Thyroid gland (tissue), 7 donors: Measurements from ENCODE around the gene KIF1A.

DNA sequence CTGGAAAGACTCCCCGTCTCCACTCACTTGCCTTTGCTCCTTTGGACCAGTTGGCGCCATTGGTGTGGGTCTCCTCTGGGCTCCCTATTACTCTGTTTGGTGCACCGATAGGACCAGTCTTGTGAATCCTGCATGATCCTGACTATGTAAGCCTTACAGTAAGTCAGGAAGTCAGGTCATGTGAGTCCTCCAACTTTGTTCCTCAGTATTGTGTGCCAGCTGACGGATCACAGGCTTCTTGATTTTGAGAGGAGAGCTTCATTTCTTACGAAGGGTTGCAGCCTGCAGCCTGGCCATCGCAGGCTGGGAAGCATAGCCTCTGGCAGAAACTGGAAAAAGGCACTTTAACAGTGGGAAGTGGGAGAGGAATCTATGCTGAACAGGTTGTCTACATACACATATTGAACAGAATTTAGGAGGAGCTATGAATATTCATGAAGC lies 13.8 kb downstream of the AQP12A start:
- PRO-cap, 2 experiments = no peak in any of the 2 experiments
- RAMPAGE, long total RNA, 5 experiments = no peak in any of the 5 experiments

- PRO-cap, 2 experiments = no peak in any of the 2 experiments
- RAMPAGE, long total RNA, 5 experiments = no peak in any of the 5 experiments
Observed at GRCh38 chr2:240781783-240782426, 38.1 kb downstream of the KIF1A start.

GRCh38 chr2:240820049-240820932 lies at the start of gene KIF1A:
TSS of gene KIF1A (minus strand) at chr2:240820219.
- PRO-cap, 2 experiments = no peak in any of the 2 experiments
- RAMPAGE, long total RNA, 5 experiments = start-site peak on the minus strand in 2 of 5 experiments, at chr2:240820210-240820222 at its widest, 5 to 21 reads per replicate

GRCh38 chr2:240864319-240865069 lies 4.1 kb upstream of the AGXT start:
- PRO-cap, 2 experiments = no peak in any of the 2 experiments
- RAMPAGE, long total RNA, 5 experiments = no peak in any of the 5 experiments

GRCh38 chr2:240876230-240877506 lies 8.0 kb downstream of the AGXT start:
- PRO-cap, 2 experiments = no peak in any of the 2 experiments
- RAMPAGE, long total RNA, 5 experiments = no peak in any of the 5 experiments

DNA sequence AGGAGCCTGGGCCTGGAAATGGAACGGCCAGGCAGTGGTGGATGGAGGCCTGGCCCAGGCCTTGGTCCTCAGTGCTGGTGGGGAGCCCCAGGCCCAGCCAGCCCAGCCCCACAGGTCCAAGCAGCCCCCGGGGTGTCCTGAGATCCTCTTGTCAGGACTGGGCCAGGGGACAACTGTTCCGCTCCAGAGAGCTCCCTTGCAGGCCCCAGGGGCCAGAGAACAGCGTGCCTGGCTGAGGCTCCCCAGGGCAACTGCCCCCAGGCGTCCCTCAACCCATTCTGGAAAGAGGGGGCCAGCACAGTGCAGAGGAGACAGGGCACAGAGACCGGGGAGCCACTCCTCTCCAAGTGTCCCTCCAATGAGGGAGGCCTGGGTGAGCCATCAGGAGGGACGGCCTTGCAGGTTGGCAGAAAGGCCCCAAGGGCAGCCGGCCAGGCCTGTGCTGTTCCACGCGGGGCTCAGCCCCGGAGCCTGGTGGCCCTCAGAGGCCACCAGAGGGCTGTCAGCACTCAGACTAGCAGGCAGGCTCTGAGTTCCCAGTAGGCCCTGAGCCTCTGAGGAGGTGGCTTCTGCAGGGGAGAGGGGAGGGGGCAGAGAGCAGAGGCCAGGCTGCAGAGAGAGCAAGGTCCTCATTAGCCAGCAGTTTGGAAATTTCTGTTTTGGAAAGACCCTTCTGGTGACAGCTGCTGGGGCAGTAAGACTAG lies 29.5 kb upstream of the SNED1 start:
- PRO-cap, 2 experiments = no peak in any of the 2 experiments
- RAMPAGE, long total RNA, 5 experiments = no peak in any of the 5 experiments

- PRO-cap, 2 experiments = no peak in any of the 2 experiments
- RAMPAGE, long total RNA, 5 experiments = no peak in any of the 5 experiments
Observed at GRCh38 chr2:241073467-241073996, 28.6 kb downstream of the MTERF4 start.

DNA sequence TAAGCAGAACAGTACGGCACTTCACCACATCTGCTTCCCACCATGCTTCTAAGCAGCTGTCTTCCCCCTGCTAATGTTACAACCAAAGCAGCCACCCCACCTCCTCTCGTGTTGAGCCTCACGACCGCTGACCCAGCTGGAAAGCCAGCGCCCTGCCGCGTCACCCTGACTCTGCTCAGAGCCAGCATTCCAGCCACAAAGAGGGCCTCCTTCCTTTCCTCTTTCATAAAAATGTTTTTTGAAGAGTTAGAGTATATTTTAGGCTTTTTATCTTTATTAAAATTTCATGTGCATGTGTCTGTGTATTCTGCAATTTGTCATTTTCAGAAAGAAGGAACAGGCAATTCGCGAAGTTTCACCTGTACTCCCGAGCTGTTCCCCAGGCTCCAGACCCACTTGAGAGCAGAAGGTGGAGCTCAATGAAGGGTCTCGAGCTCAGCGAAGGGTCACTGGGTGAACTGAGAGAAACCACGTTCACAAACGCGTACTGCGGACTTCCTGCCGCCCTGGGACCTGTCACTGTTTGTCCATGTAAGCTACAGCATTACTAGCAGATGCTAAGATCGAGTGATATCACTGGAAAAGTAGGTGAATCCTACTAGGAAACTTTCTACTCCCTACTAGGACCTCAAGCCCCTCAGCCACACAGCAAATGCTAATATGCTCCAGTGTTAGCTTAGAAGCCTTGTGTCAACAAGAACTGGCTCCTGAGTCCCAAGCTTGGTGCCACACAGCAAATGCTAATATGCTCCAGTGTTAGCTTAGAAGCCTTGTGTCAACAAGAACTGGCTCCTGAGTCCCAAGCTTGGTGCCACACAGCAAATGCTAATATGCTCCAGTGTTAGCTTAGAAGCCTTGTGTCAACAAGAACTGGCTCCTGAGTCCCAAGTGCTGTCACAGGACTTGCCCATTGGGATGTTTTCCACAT lies 9.0 kb downstream of the MTERF4 start:
- PRO-cap, 2 experiments = peak in 1 of 2 experiments; most common plus-strand start position 419 of the sequence (in 1); most common minus-strand start position 398 of the sequence (in 1)
- RAMPAGE, long total RNA, 5 experiments = no peak in any of the 5 experiments

GRCh38 chr2:241110333-241111144 lies 8.5 kb upstream of the MTERF4 start:
- PRO-cap, 2 experiments = no peak in any of the 2 experiments
- RAMPAGE, long total RNA, 5 experiments = no peak in any of the 5 experiments

DNA sequence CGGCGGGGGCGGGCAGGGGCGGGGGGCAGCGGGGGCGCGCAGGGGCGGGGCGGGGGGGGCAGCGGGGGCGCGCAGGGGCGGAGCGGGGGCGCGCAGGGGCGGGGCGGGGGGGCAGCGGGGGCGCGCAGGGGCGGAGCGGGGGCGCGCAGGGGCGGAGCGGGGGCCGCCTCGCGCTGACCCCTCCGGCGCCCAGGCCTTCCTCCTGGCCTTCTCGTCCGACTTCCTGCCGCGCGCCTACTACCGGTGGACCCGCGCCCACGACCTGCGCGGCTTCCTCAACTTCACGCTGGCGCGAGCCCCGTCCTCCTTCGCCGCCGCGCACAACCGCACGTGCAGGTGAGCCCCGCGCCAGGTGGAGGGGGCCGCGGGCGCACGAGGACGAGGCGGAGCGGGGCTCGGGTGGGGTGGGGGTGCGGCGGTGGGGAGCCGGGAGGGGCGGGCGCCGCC lies 29.6 kb downstream of the ANO7 start:
- PRO-cap, 2 experiments = peak in 1 of 2 experiments; most common plus-strand start position 208 of the sequence (in 1)
- RAMPAGE, long total RNA, 5 experiments = start-site peak on the plus strand in 2 of 5 experiments, centred at positions 191 to 208 of the sequence, 11 to 18 reads per replicate

- PRO-cap, 2 experiments = no peak in any of the 2 experiments
- RAMPAGE, long total RNA, 5 experiments = no peak in any of the 5 experiments
Observed at GRCh38 chr2:241234951-241235418, 46.5 kb downstream of the ANO7 start.

- PRO-cap, 2 experiments = peak in 1 of 2 experiments; most common minus-strand start chr2:241355402 (in 1)
- RAMPAGE, long total RNA, 5 experiments = no peak in any of the 5 experiments
Observed at GRCh38 chr2:241355186-241355810, 787 bp upstream of the FARP2 start.

DNA sequence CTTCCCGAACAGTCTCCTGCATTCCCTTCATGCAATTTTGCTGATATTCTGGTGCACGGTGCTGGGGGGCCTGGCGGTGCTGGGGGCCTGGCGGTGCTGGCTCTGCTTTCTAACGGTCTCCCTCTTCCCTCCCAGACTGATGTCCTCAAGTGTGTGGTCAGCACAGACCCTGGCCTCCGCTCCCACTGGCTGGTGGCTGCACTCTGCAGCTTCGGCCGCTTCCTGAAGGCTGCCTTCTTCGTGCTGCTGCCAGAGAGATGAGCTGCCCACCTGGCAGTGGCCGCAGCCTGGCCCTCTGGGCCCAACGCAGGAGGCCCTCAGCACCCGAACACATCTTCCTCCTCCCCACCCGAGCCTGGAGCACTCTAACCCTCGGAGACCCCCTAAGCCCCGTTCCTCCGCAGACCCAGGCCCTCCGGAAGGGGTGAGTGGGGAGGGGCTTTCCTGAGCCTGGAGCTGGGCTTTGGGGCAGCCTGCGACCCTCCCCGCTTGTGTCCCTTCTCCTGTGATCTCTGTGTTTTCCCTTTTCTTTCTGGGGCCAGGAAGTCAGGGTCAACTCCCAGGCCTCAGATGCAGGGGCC lies 13.7 kb downstream of the BOK start:
- PRO-cap, 2 experiments = no peak in any of the 2 experiments
- RAMPAGE, long total RNA, 5 experiments = no peak in any of the 5 experiments

DNA sequence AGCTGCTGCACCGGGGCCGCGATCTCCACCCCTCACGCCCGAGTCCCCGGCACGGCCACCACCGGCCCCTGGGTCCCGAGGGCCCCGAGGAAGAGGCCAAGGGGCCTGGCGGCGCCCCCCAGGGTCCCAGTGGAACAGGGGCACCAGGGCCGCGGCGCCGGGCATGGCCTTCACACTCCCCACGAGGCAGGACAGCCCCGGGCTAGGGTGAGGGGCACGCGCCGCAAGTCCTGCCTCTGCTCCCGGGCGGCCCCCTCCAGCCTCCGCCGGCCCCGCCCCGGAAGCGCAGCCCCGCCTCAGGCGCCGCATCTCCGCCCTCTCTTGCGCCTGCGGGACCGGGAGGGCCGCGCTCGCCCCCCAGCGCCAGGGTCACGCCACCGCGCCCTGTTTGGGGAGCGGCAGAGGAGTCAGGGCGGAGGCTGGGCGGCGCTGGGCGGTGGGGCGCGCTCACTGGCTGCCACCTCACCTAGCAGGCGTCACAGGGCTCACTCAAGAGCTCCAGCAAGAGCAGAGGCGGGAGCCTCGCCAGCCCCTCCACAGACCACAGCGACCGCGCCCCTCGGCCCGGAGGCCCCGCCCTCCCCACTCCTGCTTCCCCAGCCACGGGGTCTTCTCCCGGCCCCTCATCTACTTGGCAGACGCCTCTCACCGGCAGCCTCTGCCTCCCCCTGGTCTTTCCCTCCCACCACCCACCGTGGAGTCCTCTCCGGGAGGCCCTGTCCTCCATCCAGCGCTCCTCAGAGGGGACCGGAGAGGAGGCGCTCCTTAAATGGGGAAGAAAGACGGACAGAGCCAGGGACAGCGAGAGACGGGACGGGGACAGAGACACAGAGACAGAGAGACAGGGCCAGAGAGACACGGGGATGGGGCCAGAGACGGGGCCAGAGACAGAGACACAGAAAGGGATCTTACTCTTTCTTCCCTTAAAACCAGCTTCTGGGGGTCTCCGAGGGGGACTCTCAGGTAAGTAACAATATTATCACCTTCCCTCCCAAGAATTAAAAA lies 26.7 kb downstream of the THAP4 start:
- PRO-cap, 2 experiments = peak in 1 of 2 experiments; most common plus-strand start position 510 of the sequence (in 1); most common minus-strand start position 264 of the sequence (in 1)
- RAMPAGE, long total RNA, 5 experiments = no peak in any of the 5 experiments

DNA sequence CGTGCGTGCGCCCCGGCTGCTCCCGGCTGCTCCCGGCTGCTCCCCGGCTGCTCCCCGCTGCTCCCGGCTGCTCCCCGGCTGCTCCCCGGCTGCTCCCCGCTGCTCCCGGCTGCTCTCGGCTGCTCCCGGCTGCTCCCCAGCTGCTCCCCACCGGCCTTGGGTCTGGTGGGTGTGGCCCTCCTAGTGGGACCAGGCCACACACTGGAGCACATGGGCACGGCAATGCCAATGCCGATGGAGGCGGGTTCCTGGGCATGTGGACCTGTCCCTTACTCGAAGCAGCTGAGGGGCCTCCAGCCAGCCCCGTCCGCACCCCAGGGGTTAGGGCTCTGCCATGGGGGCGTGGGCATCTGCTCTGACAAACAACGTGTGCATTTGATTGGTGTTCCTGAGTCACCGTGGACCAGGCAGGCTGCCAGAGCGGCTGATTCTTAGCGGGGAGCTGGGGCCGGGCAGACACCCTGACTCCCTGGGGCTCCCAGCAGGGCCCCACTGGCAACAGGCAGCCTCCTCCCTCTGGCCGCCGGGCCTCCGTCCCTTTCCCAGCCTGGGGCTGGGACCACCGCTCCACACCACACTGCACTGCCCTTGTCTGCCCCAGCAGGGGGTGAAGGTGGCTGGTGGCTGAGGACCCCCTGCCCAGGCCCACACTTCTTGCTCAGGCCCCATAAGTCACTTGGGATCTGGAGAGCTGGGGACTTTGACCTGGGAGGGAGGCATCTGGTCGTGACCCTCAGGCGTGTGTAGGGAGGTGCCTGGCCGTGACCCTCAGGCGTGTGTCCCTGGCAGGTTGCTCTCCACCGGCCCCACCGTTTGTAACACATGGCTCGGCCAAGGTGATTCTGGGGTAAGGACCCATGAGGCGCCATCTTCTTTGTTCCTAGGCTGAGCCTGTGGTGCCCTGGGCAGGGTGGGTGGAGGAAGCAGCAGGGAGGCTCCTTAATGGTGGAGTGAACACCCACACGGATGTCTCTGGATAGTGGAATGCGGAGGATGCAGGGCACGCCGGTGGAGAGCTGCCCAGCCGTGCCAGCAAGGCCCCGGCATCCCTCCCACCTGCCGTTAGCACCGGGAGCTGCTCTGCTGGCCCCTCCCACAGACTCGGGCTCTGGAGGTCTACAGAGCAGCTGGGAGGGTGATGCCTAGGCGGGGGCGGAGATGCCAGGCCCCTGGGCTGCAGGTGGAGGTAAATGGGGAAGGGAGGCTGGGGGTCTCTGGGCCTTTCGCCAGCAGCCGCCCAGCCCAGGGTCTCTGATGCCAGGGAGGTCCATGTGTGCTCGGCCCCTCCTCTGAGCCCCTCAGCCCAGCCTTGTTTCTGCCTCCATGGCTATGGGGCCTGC lies 1.6 kb upstream of the GAL3ST2 start:
- PRO-cap, 2 experiments = no peak in any of the 2 experiments
- RAMPAGE, long total RNA, 5 experiments = no peak in any of the 5 experiments

DNA sequence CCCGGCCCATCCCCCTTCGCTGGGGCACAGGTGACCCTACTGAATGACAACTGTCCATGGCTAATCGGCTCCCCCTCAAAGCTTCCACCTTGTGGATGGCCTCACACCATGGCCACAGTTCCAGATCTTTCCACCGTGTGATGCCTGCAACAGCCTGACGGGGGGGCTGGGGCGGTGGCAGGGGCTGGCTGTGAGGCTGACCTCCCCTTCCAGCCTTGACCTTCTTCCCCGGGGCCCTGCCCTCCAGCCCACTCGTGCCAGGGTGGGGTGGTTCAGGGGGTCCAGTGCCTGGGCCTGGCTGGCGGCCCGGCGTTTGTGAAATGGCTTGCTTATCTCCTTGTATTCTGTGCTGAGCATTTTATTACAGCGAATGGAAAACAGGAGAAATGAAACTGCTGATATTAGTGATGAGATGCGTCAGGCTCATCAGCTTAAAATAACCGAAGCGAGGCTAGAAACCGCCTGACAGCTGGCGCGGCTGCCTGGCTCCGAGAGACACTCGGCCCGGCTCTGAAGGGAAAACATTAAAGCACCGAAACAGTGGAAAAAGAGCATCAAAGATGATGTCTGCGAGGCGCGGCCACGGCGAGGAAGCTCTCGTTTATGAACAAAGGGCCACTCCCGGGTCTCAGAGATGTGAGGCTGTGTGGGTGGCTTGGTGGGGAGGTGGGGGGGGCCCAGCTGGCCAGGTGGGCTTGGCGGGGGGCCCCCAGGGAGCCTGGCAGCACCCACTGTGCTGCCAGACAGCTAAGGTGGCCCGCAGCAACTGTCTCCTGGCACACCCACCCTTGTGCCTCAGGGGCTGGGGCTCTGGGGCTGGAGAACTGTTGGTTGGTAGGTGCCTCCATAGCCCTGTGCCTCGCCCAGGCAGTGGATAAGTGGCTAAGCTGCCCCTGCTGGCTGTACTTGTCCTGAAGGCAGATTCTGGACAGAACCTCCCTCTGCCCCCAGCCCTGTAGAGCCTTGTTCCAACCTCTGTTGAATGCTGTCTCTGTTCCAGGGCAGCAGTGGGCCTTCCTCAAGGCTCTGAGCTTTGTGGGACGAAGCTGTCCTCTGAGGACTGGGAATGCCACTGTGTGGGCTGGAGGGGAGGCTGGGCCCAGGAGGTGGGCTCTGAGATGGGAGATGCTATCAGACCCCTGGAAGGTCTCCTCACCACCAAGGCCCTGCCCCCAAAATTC lies 1.1 kb upstream of the PDCD1 start:
- PRO-cap, 2 experiments = peak in 1 of 2 experiments; most common plus-strand start position 465 of the sequence (in 1)
- RAMPAGE, long total RNA, 5 experiments = no peak in any of the 5 experiments

- PRO-cap, 2 experiments = no peak in any of the 2 experiments
- RAMPAGE, long total RNA, 5 experiments = no peak in any of the 5 experiments
Observed at GRCh38 chr2:241868452-241869145, 930 bp upstream of the RTP5 start.

- PRO-cap, 2 experiments = no peak in any of the 2 experiments
- RAMPAGE, long total RNA, 5 experiments = no peak in any of the 5 experiments
Observed at GRCh38 chr2:242080355-242080755, 180.1 kb upstream of the FAM240C start.

DNA sequence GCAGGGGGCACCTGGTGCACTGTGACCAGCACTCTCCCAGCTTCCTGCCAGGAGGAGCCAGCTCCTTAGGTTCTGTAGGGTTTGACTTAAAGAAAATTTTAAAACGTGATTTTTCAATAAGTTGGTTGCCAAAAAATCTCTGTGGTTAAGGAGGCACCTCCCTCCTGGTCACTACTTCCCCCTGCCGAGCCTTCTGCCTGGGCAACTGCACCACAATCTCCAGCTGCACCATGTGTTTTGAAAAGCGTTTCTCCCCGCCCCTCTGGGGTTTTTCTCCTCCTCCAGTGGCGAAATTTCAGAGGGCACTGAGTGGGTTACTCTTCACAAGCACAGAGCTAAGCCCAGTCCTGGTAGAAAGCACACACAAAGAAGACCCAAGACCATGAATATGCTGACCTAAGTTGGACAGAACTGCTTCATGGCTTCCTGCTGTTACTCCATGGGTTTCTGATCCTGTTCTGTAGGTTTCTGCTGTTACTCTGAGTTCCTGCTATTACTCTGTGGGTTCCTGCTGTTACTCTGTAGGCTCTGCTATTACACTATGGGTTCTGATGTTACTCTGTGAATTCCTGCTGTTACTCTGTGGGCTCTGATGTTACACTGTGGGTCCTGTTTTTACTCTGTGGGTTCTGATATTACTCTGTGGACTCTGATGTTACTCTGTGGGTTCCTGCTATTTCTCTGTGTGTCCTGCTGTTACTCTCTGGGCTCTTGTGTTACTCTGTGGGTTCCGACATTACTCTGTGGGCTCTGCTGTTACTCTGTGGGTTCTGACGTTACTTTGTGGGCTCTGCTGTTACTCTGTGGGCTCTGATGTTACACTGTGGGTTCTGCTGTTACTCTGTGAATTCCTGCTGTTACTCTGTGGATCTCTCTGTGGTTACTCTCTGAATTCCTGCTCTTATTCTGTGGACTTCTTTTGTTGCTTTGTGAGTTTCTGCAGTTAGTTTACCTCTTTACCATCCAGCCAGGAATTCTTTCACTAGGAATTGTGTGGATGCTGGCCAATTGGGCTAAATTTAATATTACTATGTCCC lies 185.9 kb upstream of the FAM240C start:
- PRO-cap, 2 experiments = peak in 1 of 2 experiments; most common plus-strand start position 344 of the sequence (in 1)
- RAMPAGE, long total RNA, 5 experiments = no peak in any of the 5 experiments